ENCODE measurements around a stretch of chr6.

GRCh38 chr6:16241054-16241551, 2.7 kb downstream of the GMPR start:
- PRO-cap, 7 experiments = no peak in any of the 7 experiments

GRCh38 chr6:16267912-16268345, 29.5 kb downstream of the GMPR start:
- PRO-cap, 7 experiments = no peak in any of the 7 experiments

- PRO-cap, 7 experiments = no peak in any of the 7 experiments
Measured at GRCh38 chr6:16305795-16306225, 67.4 kb downstream of the GMPR start.

DNA sequence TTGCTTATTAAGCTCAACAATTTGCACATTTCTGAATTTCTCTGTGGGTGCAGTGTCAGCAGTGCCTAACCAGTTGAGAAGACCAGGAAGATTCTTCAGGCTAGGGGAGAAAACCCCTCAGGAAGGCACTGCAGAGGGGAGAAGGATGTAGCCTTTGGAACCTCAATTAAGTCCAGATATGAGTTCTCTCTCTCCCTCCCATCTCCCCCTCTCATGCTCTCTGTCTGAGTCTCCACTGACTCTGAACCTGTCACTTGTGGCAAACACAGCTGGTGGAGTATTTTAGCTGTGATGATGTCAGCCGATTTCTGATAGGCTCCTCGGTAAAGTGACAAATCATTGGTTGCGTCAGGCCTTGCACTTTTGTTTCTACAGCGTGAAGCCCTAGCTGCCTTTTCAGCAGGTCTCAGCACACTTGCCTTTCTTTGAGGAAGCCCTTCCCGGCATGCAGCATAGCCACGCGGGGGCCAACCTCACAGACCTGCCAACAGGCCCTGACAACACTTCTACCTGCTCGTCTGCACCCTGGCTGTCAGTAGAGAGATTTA, 84.2 kb downstream of the GMPR start:
- PRO-cap, 7 experiments = peak in 7 of 7 experiments; most common plus-strand start position 360 of the sequence (in 6); most common minus-strand start position 243 of the sequence (in 7)

- PRO-cap, 7 experiments = peak in 1 of 7 experiments; most common minus-strand start chr6:16332229 (in 1)
Measured at GRCh38 chr6:16332100-16332445, 93.7 kb downstream of the GMPR start.

- PRO-cap, 7 experiments = no peak in any of the 7 experiments
Measured at GRCh38 chr6:16355983-16356527, 117.7 kb downstream of the GMPR start.

DNA sequence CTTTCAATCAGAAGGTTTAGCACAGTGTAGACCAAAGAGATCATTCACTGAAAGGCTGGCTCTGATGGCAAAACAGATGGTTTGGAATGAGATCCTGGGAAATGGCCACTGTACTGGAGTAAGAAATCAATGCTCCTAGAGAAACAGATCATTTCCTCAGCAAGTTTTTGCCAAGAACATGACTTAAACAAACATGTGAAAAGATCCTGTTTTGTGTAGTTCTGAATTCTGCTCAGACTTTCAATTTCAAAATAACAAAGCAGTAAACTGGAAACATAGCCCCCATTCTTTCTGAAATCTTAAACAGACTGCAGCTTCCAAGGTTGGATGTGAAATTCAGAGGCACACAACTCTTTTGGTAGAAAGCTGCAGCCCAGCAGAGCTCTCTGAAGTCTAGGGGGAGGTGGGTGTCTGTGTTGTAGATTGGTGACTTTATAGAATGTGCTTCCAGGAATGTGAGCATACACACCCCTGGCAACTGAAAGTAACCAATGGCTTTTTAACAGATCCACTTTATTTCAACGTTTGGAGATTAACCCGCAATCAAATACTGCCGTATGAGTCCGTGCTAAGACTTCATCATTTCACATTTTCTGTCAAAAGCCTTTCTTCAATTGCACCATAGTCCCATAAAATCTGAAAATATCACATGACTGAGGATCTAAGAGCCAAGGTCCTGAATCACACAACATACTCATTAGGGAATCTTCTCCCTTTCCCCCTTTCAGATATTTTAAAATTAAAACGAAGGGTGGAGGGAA, 86.4 kb downstream of the ATXN1 start:
- PRO-cap, 7 experiments = no peak in any of the 7 experiments

DNA sequence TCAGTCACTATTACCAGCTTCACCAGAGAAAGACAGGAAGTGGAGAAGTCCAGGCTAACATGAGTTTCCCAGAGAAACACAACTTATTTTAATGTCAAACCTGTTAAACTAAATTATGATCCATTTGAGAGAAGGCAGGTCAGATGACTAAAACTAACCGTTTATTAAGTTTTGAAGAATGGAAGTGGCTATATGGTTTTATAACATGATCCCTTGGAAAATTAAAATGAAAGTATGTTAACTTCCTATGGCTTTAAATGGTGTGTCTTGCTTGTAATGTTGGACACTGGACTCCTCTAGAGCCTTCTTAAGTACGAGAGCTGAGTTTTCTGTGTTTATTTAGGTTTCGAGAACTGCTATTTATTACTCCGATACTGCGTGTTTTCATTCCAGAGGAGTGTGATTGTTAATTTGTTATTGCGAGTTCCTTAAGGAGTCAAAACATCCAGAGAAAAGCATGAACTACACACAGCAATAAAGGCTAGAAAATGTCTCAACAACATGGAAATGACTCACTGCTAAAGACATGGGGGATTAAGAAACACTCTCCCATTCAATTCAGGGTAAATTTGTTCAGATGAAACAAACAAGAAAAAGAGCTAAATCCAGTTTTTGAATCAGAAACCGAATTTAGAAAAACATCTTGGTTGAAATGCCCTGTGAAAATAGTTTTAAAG, 36.2 kb downstream of the ATXN1 start:
- PRO-cap, 7 experiments = no peak in any of the 7 experiments

- PRO-cap, 7 experiments = no peak in any of the 7 experiments
Measured at GRCh38 chr6:16728952-16729549, 32.2 kb downstream of the ATXN1 start.

DNA sequence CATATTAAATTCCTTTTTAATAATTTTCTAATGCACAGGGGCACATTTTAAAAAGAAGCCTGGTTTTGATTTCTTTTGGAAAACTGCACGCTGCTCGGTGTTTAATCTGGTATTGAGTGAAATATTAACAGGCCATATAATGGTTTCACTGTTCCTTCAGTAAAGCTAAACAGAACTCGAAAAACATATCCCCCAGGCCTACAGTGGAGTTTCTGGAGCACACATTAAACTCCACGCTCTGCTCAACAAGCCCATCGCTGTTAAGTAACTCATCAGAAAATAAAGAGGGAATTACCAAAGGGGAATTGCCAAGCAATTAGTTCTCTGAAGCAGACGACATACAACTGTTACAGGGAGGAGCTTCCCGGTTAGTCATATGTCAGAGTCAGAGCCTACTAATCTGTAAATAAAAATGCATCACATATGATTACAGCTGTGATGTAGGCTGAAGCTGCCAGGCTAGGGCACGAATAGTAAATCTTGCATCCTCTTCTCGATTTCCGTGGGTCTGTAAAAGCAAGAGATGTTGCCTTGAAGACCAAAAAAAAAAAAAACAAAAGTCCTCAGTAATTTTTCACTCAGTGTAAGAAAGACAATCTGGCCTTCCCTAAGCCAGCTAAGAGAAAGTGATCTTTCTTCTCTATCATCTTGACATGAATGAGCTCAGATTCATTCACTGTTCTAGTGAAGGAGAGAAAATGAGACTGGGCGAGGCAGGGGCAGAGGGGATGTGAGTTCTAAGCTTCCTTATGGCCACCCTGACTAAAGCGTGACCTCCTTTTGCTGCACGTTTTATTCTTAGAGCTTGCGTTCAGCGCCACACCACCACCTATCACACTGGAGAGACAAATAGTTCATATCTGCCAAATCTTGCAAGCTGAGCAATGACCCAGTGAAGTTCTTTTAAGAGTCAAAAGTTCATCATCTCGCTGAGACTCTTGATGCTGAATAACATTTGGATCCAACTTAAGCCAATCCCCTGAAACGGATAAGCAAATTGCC, 13.8 kb downstream of the ATXN1 start:
- PRO-cap, 7 experiments = peak in 2 of 7 experiments; most common plus-strand start position 424 of the sequence (in 1); most common minus-strand start position 764 of the sequence (in 2)

DNA sequence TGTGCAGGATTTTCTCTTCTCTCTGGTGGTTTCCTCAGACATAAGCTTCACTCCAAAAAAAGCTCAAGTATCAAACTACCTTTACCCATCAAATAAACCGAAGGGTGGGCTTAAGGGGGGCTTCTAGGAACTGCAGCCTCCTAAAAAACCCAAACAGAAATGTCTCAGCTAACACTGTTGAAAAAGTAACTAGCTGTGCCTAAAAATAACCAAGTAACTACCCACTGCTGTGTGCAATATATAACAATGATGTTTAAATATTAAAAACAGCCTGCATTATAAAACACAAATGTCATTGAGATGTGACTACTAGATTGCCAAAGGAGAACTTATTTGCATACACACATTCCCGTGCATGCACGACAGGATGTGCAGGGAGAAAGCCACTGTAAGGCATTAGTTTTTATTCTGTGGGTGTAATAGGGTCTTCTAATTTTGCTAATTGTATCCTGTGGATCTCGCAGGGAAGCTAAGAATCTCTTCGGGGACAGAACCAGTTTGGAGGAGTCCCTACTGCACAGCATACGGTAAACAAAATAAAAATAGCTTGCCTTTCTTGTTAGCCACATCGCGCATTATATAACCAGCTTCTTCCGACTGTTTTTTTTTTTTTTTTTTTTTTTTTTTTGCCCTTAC, 2.2 kb downstream of the ATXN1 start:
- PRO-cap, 7 experiments = peak in 5 of 7 experiments; most common minus-strand start position 533 of the sequence (in 3)

DNA sequence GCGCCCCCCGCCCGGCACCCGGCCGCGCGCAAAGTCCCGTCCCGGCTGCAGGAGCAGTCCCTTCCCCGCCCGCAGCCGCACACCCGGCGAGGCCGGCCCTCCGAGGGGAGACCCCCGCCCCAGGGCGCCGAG, 830 bp downstream of the ATXN1 start:
- PRO-cap, 7 experiments = no peak in any of the 7 experiments

- PRO-cap, 7 experiments = peak in 6 of 7 experiments; most common plus-strand start chr6:16763409 (in 3); most common minus-strand start chr6:16763249 (in 3)
Measured at GRCh38 chr6:16763082-16763693, 1.9 kb upstream of the ATXN1 start.

GRCh38 chr6:16986134-16986490, 115.7 kb upstream of the STMND1 start:
- PRO-cap, 7 experiments = no peak in any of the 7 experiments

DNA sequence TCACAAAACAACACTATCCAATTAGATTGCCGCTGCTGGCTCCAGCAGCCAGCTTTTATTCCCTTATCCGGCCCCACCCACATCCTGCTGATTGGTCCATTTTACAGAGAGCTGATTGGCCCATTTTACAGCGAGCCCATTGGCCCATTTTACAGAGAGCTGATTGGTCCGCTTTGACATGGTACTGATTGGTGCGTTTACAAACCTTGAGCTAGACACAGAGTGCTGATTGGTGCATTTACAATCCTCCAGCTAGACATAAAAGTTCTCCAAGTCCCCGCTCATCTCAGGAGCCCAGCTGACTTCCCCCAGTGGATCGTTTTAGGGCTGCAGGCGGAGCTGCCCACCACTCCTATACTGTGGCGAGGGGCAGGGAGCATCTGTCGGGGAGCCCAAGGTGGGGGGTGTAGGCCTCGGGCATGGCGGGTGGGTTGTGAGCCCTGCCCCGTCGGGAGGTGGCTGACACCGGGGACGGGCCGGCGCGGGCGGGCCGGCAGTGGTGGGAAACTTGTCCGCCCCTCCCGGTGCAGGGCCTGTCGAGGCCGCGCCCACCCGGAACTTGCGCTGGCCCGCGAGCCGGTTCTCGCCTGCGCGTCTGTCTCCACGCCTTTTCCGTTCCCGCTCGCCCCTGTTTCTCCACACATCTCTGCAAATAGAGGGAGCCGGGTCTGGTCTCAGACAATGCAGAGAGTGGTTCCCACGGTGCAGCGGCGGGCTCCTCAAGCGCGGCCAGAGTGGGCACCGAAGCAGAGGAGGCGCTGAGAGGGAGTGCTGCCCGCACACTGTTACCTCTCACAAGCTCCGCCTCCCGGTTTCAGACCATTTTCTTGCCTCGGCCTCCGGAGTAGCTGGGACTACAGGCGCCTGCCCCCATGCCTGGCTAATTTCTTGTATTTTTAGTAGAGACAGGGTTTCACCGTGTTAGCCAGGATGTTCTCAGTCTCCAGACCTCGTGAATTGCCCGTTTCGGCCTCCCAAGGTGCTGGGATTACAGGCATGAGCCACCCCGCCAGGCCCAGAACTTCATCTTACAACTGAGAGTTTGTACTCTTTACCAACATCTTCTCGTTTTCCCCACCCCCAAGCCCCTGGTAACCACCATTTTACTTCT, 86.0 kb upstream of the STMND1 start:
- PRO-cap, 7 experiments = peak in 3 of 7 experiments; most common plus-strand start position 681 of the sequence (in 3); most common minus-strand start position 435 of the sequence (in 1)

GRCh38 chr6:17102571-17103116, 794 bp downstream of the STMND1 start:
- PRO-cap, 7 experiments = no peak in any of the 7 experiments

GRCh38 chr6:17280107-17281197, 709 bp upstream of the RBM24 start:
- PRO-cap, 7 experiments = no peak in any of the 7 experiments

GRCh38 chr6:17417544-17418726, 24.5 kb downstream of the CAP2 start:
- PRO-cap, 7 experiments = no peak in any of the 7 experiments

GRCh38 chr6:17674619-17676026, 31.6 kb downstream of the NUP153 start:
- PRO-cap, 7 experiments = no peak in any of the 7 experiments

DNA sequence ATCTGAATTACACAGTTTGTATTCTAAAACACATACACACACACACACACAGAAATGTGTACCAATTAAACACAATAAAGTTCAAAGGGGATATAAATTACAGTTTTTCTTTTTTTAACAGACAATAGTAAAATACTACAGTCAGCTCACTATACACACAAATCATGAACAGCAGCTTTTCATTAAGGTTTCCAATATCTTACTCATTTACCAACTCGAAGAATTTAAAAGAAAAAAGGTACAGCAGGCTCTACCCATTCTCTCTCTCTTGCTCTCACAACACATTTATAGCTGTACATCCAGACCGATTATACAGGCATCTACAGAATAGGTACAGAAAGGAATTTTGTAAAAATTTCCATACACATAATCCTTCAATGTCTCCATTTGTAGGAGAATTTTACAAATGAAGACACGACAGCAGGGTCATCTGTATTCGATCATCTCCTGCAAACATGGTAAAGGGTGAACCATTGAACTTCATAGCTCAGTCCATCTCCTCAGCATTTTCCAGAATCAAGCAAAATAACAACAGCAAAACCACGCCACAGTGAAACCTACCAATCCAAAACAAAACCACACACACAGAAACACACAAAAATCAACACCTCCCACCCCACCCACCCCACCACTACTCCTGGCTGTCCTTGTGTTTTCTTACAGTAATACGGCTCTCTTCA, 52.7 kb upstream of the NUP153 start:
- PRO-cap, 7 experiments = no peak in any of the 7 experiments

All from T-cell (primary cell).